Umbilical cord (tissue), 2 donors: ENCODE measurements around the gene LAPTM4A.

DNA sequence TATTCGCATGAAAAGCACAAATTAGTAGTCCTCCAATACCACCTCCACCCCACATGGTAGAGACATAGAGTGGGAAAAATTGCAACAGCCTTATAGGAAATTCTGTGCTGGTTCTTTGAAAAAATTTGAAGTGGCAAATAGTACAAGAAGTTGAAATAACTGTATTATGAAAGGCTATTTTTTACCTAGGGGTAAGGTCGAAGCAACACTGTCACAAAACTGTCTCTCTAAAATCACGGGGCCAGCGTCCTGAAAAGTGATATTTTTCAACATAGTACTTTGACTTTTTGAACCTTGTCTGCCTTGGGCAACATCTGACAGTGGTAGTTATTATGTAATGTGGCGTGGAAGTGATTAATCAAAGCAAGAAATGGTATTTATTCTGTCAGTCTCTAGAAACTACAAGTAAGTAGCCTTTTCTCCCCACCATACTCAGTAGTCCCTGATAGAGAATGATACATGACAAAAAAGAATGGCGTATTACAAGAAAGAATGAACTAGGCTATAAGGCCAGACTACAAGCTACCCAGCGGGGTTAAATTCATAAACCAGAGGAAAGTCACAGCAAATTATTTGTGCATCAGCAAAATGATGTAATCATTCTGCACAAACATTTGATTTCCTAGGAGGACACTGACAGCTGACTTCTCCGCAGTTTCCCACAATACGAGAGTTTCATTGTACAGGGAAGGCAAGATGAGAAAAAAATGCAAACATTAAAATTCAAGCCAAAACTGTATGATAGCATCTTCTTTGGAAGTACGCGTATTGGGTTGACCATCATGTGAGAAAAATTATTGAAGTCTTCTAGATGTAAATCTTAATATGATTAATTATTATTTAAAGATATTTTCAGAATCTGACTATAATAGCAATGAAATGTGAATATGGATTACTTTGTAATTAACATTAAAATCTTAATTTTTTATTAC, 9.9 kb downstream of the GEN1 start:
- RAMPAGE, long total RNA = no peak

DNA sequence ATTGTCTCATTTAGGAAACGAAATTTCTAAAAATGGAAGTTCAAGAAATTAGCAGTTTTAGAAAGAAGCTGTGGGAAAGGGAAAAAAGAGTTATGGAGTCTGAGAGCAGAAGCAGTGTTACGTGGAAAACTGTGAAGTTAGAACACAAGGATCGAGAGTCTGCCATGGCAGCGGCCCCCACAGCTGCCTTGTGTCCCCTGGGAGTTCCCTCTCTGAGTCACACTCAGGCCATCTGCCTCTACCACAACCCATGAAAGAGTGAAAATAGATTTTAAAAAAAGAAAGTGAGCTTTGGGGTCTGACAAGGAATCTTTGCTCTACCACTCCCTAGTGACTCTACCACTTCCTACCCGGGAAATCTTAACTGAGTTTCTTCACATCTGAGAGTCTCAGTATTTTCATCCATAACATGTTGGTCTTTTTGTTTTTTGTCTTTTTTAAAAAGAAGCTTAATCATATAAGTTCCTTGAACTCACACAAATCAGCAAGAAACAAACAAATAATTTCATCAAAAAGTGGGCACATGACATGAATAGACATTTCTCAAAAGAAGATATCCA, 2.5 kb upstream of the MSGN1 start:
- RAMPAGE, long total RNA = no peak

DNA sequence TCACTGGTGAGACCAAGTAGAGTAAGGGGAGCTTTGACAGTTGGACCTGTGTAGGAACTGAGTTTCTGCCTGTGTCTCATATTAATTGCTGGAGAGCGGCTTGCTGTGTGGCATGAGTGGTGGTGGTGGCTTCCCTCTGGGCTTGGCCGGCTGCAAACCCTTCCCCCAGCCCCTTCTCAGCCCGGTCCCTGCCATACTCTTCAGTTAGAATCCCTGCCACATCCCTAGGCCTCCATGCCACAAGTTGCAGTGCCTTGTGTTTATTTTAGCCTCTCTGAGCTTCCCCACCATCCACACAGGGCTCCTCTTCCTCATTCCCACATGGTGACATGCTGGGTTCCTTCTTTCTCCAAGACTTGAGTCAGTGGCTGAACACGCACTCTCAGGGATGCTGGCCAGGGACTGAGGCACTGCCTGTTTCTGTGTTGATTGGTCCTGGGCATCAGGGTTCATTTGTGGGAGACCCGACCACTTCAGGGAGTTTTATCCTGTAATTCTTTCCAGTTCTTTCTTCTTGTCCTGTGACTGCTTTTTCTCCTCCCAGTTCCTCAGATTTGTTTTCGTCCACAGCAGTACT, 56.2 kb downstream of the KCNS3 start:
- RAMPAGE, long total RNA = no peak

- RAMPAGE, long total RNA = no peak
Observed at GRCh38 chr2:18455894-18456235, 104.6 kb downstream of the RDH14 start.

DNA sequence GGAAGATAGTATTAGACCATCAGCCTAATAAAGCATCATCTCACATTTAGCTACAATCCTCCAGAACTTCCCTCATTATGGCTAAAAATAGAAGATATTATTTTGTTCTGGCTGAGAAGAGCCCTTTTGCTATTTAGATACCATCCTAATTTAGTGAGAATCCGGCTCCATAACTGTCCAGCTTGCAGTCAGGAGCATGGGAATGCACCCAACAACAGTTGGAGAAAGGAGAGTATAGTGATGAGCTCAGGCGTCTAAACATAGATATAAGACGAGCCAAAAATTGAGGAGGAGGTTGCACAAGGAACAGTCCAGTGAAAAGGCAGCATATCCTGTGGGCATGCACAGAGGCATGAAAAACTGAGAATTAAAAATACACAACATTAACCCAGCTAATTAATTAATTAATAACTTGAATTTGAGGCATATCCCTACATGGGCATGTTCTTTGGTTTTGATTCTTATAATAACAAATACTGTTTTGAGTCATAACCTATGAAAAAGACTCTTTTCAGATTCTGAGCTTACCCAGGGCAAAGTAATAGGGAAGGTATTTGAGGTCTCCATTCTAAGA, 311.4 kb downstream of the OSR1 start:
- RAMPAGE, long total RNA = no peak

GRCh38 chr2:19349622-19350235, 8.7 kb downstream of the OSR1 start:
- RAMPAGE, long total RNA = no peak

- RAMPAGE, long total RNA = no peak
Observed at GRCh38 chr2:19533801-19534228, 175.4 kb upstream of the OSR1 start.

DNA sequence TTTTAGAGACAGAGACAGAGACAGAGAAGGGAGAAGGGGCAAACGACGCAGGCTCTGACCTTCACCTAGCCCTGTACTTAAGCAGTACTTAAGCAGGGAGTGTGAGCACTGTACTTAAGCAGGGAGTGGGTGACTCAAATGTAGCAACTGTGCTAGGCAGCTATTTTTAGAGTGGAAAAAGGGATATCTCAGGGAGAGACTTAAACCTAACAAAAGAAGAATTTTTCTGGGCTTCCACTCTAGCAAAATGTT, 154.5 kb downstream of the TTC32 start:
- RAMPAGE, long total RNA = no peak

- RAMPAGE, long total RNA = no peak
Observed at GRCh38 chr2:19902433-19902935, 701 bp upstream of the TTC32 start.

DNA sequence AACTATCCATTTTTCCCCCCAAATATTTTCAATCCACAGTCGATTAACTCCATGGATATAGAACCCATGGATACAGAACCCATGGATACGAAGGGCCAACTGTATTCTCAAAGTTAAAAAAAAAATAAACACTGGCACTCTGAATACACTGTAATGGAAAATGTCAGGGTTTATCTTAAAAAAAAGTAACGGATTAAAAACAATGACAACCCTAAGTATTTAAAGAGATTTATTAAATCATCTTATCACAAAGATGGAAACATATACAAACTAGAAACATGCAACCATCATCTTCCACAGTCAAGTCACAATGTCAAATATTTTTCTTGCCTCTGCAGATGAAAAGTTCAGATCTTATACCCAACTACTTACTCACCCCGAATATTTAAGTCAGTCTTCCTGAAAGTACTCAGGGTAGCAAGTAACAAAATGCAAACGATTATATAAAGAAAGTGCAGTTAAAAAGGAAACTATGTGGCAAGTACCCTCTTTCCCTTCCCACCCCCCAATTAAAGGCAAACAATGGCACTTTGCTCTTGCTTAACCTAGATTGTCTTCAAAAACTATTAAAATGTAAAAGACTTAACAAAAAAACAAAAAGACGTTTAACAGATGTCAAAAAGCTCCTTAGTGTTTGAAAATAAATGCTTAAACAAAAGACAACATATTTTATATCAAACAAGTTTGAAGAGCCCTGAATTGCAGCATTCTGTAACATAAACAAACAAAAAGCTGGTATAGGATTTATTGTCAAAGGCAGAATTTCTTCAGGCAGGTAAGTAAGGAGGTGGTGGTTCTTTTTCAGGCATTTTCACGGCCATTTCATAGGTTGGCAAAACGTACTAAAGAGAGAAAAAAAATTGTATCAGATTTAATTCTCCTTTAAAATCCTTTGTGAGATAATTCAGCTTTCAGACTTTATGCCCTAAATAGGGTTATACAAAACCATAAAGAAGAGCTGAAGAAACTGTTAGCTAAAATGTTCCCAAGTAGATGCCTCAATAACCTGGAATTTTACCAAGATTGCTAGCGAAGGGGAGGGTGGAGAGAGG, 18.7 kb downstream of the LAPTM4A start:
- RAMPAGE, long total RNA = no peak

DNA sequence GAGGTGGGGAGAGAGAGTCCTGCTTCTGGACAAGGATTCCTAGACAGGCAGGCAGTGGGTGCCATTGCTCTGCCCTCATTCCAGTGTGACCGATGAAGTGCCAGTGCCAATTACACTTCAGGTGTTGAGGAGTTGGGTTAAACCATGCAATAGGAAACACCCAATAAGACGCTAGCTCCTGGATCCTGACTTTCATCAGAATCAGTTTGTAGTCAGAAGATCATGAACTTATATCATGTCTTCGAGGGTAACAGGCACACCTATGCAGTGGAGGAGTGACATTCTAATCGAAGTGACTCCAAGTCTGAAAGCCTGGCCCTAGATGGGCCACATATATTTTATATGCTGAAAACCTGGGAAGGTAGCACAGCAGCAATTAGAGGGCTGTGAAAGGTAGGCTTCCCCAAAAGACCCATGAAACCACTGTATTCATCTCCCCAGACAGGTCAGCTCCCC, 17.9 kb downstream of the LAPTM4A start:
- RAMPAGE, long total RNA = no peak

- RAMPAGE, long total RNA = no peak
Observed at GRCh38 chr2:20041910-20042369, 9.5 kb downstream of the LAPTM4A start.

DNA sequence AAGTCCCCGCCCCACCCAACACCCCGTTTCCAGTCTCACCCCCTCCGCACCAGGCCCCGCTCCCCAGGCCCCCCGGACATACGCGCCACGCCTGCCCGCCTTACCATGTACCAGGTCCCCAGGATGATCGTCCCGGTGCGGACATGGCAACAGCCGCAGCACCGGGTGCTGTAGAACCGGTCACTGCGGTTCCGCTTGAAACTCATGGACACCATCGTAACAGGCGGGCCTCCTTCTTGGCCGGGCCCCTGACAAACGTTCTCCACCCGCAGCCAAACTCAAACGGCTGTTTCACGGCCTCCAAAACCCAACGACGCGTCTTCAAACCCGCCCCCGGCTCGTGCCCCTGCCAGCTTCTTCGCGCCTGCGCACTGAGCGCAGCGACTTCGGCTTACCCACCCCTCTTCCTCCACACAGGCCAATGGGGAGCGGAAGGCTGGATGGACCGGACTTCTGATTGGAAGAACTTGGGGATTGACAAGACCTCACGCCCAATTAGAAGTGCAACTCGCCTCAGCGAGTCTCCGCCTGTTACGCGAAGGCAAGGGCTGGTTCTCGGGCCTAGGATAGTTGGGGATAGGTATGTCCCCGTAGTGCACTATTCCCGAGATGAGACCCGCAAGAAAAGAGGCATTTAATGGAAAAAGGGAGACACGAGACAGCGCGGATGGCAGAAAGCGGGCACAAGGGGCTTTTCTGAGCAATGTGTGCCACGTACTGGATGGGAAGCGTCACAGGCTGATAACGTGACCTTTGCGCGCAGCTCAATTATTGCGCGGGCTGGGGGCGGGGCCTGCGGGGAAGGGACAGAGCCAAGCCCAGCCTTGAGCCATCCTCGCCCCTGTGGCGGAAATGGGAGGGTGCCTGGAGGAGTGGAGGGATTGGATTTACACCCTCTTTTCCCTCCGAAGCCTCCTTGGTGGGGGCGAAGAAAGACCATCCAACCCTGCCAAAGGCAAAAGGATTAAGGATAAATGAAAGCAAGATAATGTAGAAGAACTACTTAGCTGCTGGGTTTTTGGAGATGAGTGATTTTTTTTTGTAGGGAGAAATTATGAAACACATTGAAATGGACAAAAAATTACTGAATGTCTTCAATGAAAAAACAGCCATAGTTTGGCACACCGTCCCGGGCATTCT, at the start of gene LAPTM4A:
Gene LAPTM4A (minus strand): TSS at position 323 of the 1,140 bp plus-strand sequence.
- RAMPAGE, long total RNA = start-site peak on the minus strand centred at position 305 of the sequence, 61 bp wide, 502 and 193 reads in 2 replicates

- RAMPAGE, long total RNA = no peak
Observed at GRCh38 chr2:20093559-20094011, 42.2 kb upstream of the LAPTM4A start.

GRCh38 chr2:20168352-20168642, 56.6 kb downstream of the SDC1 start:
- RAMPAGE, long total RNA = no peak

DNA sequence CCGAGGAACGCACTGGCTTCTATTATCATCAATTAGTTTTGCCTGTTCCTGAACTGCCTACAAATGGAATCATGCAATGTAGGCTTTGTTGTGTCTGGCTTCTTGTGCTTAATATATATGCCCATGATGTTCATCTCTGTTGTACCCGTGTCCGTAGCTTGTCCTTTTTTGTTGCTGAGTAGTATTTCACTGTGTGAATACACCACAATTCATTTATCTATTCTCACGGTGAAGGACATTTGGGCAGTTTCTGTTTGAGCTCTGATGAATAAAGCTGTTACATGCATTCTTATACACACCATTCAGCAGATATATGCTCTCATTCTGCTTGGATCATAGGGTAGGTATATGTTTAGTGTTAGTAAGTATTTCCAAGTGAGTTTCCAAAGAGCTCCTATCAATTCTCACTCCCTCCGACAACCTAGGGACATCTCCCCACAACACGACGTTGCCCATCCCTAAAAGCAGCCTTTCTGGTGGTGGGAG, 27.5 kb downstream of the SDC1 start:
- RAMPAGE, long total RNA = no peak

DNA sequence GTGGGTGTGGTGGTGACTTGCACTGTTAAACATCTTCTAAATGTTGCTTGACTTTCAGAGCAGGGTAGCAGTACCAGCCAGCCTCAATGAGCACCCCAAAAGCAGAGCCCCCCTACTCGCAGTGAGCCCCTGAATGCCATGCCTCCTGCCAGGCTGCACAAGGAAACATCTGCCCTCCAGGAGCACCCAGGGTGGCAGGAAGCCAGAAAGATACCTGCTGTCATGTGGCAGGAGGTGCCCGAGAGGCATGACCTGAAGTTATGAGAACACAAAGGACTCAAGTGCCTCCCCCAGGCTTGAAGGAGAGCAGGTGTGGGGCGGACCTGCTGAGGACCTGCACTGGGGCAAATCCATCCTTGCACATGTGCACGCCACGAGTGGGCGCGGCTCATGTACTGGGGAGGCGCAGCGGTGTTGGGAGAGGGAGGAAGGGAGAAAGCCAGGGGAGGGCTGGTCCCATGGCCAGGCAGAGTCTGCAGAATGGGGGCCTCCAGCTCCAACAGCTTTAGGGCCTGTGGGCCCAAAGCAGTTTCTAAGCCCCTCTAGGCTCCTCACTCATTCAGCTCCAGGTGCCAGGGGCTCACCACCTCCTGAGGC, 26.9 kb downstream of the SDC1 start:
- RAMPAGE, long total RNA = no peak

GRCh38 chr2:20201800-20201990, 23.2 kb downstream of the SDC1 start:
- RAMPAGE, long total RNA = no peak

- RAMPAGE, long total RNA = no peak
Observed at GRCh38 chr2:20221616-20221980, 3.3 kb downstream of the SDC1 start.

DNA sequence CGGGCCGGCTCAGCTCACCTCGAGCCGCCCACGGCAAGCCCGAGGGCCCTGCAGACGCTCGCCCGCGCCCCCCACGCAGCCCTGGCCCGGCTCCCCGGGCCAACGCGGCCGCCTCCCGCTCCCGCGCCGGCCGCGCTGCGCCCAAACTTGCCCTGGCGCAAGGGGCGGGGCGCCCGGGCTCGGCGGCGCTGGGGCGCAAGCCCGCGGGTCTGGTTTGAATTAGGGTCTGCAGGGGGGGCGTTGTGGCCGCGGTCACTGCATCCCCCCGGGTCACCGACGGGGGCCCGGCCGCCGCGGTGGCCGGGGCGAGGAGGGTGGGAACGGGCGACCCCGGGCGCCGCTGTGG, 784 bp downstream of the SDC1 start:
- RAMPAGE, long total RNA = no peak